ENCODE measurements around the genes PDGFRB, ARSI and NDST1.

DNA sequence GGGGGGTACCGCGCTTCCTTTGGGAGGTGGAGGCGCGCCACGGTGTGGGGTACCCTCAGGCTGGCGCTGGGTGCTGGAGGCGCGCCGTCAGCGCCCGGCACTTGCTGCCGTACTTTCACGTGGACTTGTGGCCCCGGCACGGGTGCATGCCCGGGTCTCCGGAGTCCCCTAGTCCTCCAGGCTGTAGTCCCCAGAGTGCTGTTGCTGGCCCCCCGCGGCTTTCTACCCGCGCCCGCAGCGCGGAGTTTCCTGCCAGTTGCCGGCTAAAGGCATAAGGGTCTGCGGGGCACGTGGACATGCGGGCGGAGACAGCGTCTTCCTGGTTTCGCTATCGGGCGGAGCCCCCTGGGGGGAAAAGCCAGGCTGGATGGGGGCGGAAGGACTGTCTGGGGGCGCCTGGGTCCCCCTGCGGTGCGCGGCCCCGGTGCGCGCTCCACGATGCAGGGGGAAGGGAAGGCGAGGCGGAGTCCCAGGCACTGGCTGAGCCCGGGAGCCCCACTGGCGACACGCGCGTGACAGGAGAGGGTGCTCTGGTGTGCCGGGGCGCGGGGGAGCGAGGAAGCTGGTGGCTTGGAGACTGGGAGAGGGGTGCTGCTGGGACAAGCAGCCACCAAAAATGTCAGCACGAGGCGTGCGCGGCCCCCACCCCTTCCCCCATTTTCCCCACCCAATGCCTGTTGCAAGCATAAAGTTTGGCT lies 736 bp downstream of the PPARGC1B start:
- PRO-cap, result bidirectional peak, plus-strand start at position 498 of the sequence, minus-strand start at position 248 of the sequence

DNA sequence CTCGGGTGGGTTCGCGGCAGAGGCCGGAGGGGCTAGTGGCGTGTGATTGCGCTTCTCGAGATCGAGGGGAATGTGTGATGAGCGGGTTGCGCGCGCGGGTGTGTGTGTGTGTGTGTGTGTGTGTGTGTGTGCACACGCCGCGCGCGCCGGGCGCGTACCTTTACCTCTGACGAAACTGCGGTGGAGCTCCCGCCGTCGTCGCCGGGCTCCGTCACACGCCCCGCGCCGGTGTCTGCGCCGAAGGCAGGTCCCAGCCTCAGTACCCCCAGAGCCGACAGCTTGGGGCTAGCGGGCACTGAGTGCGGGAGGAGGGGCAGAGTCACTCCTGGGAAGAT lies 1.8 kb downstream of the PPARGC1B start:
- PRO-cap, result bidirectional peak, plus-strand start at position 163 of the sequence, minus-strand start at position 102 of the sequence

GRCh38 chr5:149782447-149783137 lies 52.5 kb downstream of the PPARGC1B start:
- PRO-cap, result no peak

DNA sequence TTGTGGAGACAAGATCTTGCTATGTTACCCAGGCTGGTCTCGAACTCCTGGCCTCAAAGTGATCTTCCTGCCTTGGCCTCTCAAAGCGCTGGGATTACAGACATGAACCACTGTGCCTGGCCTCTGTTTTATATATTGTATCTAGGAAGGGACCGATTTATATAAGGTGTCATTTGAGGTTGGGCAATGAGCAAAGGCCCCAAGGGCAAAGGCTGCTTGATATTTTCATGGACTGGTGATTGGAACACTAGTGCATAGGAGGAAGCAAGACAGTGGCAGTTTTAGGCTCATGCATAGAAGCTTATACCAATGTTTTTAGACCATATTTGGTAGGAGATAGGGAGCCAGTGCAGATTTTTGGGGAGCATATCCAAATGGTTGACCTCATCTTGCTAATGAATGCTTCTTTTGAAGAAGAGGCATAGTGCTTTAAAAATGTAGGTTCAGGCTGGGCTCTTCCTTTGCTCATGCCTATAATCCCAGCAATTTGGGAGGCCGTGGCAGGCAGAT lies 3.3 kb downstream of the SLC26A2 start:
- PRO-cap, result no peak

DNA sequence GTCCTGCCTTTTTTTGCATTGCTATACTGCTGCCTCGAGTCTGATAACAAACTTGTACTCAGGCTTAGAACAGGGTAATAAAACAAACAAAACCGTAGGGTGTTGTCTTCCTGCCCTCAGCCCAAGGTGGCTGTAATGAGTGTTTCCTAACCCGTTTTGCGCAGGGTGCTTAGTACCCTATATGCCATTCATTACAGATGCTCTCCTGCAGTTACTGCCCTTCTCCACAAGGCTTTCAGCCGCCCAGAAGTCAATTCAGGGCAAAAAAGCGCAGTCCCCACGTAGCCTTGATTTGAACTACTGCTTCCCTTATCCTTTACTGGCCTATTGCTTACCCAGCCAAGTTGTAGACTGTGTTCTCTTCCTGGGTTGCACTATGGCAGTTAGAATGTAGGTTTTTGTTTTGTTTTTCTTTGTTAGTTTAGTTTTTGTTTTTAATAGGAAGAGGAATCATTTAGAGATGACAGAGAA lies 1.2 kb downstream of the HMGXB3 start:
- PRO-cap, result no peak

GRCh38 chr5:150041708-150042225 lies 41.2 kb downstream of the HMGXB3 start:
- PRO-cap, result no peak

GRCh38 chr5:150065878-150066511 lies 20.4 kb downstream of the CSF1R start:
- PRO-cap, result no peak

DNA sequence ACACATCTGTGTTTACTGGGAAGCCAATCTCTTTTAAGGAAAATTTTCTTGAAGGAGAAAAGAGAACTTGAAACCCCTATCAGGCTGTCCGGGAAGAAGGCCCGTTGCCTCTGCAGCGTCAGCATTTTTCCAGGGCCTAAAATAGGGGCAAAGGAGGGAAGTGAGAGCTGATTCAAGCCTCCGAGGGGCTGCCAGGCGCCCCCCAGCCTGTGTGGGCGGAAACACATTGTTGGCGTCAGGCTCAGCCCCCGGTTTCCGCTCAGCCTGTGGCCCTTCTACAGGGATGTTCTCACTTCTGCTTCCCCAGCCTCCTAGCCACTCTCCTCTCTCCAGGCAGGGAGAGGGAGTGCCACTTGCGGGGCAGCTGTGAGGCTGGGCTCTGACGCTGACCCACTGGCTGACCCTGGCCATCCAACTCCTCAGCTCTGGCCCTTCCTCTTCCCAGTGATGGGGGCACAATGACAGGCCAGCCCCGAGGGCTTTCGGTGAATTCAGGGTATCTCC lies 4.5 kb downstream of the CSF1R start:
- PRO-cap, result no peak

GRCh38 chr5:150142914-150144206 lies 12.3 kb downstream of the PDGFRB start:
- PRO-cap, result bidirectional peak, plus-strand start at chr5:150143542, minus-strand start at chr5:150143414; unidirectional peak, plus-strand start at chr5:150143926

DNA sequence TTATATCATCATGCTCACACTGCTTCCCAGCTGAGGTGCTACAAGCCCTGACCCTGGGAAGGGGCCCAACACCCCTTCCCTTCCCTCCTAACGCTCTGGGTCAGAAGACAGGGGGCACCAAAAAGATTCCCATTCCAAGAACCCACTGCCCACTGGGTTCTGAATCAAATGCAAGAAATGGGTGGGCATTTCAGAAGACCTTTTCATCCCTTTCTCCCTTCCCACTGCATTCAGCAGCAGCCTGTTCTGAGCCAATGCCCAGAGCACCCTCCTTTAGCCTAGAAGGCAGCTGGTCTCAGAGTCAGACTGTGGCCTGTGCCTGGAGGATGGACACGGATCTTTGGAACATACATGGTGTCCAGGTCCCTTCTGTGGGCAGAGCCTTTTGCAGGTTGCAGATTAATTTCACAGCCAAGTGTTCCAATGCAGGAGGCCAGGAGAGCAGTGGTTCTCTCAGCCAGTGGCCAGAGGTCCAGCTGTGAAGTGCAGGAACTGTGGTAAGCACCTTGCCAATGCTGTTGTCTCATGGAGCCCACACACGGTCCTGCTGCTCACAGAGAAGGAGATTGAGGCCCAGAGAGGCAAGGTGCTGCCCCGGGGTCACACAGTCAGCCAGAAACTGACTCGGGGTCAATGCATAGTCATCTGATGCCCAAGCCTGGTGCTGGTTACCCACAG lies 3.1 kb downstream of the PDGFRB start:
- PRO-cap, result no peak

- PRO-cap, result bidirectional peak, plus-strand start at chr5:150155518, minus-strand start at chr5:150155257; bidirectional peak, plus-strand start at chr5:150155798, minus-strand start at chr5:150155780
Observed at GRCh38 chr5:150155352-150156560, at the start of gene PDGFRB. Gene PDGFRB, minus strand, starts transcription at chr5:150155845.

GRCh38 chr5:150167127-150167787 lies 679 bp downstream of the CDX1 start:
- PRO-cap, result no peak

DNA sequence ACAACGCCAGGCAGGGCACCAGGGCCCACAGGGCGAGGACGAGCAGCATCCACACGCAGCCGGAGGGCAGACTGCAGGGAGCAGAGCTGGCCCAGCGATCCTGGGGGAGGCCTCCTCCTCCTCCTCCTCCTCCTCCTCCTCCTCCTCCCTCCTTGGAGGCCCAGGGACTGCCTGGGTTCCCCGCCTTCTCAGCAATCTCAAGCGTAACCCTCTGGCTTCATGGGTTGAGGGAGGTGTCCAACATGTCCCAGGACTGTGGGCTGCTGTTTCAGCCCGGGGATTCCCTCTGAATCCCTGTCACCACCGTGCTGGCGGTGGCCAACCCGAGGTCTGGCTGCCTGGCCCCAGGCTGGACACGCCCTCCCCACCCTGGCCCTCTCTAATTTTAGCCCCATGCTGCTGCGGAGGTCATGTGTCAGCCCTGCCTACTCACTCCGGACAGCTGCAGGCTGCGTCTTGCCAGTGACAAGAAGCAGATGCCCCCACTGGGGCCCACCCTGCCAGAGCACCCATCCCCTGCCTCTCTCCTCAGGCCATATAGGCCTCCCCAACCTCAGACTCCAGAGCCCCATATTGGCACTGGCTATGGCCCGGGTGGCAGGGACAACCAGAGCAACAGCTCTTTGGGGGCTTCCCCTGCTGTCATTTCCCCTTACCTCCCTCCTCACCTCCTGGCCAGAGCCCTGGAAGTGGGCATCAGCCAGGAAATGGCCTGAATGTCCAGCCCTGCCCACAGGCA lies 44.2 kb downstream of the CAMK2A start:
- PRO-cap, result no peak

DNA sequence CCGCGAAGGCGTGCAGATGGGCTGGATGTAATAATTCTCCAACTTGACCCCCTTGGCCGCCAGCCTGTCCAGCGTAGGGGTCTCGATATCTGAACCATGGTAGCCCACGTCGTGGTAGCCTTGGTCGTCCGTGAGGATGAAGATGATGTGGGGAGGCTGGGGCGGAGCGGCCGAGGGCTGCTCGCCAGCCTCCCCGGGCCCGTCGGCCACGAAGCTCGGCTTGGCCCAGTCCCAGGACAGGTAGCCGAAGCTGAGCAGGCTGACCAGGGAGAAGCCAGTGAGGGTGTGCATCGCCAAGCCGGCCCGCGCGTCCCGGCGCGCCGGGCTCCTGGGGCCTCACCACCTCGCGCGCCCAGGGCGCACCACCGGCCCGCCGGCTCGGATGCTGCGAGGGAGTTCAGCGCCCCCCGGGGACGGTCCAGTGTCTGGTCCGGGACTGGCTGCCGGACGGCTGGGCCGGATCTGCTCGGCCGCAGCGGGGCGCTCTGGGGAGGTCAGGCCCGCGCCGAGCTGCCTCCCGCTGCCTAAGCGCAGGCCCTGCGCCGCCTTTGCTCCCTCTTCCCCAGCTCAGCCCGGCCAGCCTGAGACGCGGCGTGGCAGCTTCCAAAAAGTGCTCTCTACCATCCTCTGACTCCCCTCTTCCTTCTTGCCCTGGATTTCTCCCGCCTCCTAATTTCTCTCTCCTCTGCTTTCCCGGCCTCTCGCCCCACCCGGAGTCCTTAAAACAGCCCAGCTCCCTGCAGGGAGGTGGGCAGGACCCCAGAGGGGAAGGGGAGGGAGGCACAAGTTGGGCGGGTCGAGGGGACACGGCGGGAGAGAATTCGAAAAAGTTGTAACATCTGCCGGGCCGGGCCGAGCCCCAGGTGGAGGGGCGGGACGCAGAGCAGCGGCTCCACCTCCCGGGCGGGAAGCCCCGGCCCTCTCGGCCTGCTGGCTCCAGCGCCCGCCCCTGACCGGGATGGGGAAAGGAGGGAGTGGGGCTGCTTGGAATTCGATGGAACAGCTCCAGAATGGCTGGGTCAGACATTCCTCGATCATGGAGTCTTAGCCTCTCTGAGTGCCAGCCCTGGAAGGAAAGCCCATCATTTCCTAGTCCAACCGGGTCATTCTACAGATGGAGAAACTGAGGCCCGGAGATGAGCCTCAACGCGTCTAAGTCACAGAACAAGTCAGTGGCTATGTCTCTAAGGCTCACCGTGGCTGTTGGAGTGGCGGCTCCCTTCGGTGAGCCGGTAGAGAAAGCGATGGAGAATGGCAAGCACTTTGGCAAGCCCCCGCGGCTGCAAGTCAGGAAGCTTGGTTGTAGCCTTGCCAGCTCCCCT lies at the start of gene ARSI:
Gene ARSI (minus strand): TSS at position 823 of the 1,322 bp plus-strand sequence.
- PRO-cap, result unidirectional peak, minus-strand start at position 865 of the sequence

GRCh38 chr5:150401649-150402307 lies 10.9 kb downstream of the CD74 start:
- PRO-cap, result no peak

GRCh38 chr5:150448538-150449596 lies 672 bp downstream of the RPS14 start:
- PRO-cap, result unidirectional peak, plus-strand start at chr5:150449133

- PRO-cap, result no peak
Observed at GRCh38 chr5:150460973-150461593, 11.5 kb upstream of the RPS14 start.

GRCh38 chr5:150465824-150466382 lies 16.4 kb upstream of the RPS14 start:
- PRO-cap, result no peak

GRCh38 chr5:150487038-150487320 lies 21.0 kb upstream of the NDST1 start:
- PRO-cap, result no peak

DNA sequence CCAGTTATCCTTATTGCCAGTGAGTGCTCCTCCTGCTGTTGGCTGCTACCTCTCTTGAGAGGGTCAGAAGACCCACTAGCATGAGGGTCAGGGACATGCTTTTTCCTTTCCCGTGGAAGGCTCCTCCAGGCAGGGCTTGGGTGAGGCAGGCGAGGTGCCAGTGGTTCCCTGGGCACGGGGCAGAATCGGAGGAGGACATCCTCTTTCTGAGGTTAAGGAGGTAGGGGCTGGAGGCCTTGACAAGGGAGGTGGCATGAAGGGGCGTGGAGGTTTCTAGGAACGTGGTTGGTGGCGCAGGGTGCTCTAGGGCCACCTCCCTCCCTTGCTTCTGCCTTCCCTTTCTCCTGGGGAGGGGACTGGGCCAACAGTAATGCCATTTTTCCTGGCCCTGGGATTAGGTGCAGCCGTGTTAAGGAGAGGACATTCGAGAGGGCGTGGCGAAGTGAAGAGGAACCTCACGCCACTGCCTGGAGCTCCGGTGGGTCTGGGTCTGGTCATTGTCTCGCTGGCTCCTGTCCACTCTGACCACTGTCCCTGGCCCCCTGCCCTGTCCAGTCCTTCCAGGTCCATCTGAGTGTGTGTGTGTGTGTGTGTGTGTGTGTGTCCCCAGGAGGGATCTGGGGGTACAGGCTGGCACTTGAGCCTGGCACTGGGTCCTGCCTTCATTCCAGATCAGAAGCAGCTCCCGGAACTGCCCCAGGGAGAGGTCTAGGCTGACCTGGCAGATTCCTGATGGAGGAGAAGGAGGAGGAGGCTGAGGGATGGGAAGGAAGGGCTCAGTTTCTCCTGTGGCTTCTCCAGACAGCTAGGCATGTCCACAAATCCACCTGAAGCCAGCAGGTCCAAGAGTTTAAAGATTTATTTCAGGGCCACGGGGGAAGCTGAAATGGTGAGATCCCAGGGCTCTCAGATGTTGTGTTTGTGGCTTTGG lies at the start of gene NDST1:
Gene NDST1 (plus strand): TSS at position 383 of the 931 bp plus-strand sequence.
- PRO-cap, result no peak

Measured in bile duct (tissue), 1 donor.